Testis (tissue), 5 donors: ENCODE measurements around a stretch of chr12.

DNA sequence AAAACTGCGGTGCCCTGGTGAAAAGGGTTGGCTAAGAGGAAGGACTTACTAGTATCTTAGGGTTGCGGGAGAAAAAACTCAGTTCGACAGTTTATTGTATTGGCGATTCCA lies 731 bp upstream of the PAWR start:
- PRO-cap, 3 experiments = no peak in any of the 3 experiments
- RAMPAGE, long total RNA, 2 experiments = no peak in any of the 2 experiments
- RRBS = no CpG with 5 or more reads among the region's 4 CpGs

GRCh38 chr12:79934261-79934690 lies 621 bp downstream of the PPP1R12A start:
- PRO-cap, 3 experiments = peak in 3 of 3 experiments; most common plus-strand start chr12:79934616 (in 3); most common minus-strand start chr12:79934497 (in 2)
- RAMPAGE, long total RNA, 2 experiments = no peak in any of the 2 experiments
- RRBS = under 1% methylated on average over 3 of the region's 23 CpGs

DNA sequence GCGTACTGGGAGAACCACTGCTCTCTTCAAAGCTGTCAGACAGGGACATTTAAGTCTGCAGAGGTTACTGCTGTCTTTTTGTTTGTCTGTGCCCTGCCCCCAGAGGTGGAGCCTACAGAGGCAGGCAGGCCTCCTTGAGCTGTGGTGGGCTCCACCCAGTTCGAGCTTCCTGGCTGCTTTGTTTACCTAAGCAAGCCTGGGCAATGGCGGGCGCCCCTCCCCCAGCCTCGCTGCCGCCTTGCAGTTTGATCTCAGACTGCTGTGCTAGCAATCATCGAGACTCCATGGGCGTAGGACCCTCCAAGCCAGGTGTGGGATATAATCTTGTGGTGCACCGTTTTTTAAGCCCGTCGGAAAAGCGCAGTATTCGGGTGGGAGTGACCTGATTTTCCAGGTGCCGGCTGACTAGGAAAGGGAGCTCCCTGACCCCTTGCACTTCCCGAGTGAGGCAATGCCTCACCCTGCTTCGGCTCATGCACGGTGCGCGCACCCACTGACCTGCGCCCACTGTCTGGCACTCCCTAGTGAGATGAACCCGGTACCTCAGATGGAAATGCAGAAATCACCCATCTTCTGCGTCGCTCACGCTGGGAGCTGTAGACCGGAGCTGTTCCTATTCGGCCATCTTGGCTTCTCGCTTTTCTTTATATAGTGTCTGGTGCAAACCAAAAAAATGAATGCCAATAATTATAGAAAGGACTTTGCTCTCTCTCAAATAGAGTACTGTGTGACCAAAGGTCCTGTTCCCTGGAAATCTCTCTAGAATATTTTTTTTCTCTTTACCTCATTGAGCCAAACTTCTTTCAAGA lies 50.3 kb downstream of the OTOGL start:
- PRO-cap, 3 experiments = no peak in any of the 3 experiments
- RAMPAGE, long total RNA, 2 experiments = no peak in any of the 2 experiments
- RRBS = no CpG with 5 or more reads among the region's 27 CpGs

GRCh38 chr12:80219308-80219903 lies 120.1 kb downstream of the OTOGL start:
- PRO-cap, 3 experiments = peak in 1 of 3 experiments; most common minus-strand start chr12:80219481 (in 1)
- RAMPAGE, long total RNA, 2 experiments = no peak in any of the 2 experiments
- RRBS = no CpG with 5 or more reads among the region's 4 CpGs

DNA sequence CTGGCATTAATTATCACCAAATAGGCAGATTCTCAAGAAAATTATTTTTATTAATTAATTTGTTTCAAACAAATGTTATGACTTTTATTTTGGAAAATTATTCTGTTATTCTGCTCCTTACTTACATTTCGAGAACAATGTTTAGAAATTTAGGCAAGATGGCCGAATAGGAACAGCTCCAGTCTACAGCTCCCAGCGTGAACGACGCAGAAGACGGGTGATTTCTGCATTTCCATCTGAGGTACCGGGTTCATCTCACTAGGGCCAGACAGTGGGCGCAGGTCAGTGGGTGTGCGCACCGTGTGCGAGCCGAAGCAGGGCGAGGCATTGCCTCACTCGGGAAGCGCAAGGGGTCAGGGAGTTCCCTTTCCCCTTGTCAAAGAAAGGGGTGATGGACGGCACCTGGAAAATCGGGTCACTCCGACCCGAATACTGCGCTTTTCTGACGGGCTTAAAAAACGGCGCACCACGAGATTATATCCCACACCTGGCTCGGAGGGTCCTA lies 33.4 kb downstream of the PTPRQ start:
- PRO-cap, 3 experiments = no peak in any of the 3 experiments
- RAMPAGE, long total RNA, 2 experiments = no peak in any of the 2 experiments
- RRBS = no CpG with 5 or more reads among the region's 25 CpGs

DNA sequence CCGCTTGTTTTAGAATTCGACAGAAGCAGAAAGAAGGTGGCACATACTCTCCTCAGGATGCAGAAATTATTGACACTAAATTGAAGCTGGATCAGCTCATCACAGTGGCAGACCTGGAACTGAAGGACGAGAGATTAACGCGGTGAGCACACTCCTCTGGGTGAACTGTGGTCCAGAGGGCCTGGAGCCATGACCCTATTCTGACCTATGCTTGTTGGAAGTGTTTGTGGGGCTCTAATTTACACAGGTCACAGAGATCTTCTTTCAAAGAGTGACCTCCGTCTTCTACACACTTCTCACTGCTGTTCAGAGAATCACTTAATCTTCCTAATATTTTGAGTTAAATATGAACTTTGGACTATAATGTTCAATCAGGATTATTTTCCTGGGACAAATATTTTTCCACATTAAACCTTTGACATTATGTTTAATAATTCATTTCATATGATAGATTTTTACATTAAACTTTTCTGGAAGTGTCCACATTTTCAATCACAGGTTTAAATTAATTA lies 72.4 kb upstream of the MYF6 start:
- PRO-cap, 3 experiments = no peak in any of the 3 experiments
- RAMPAGE, long total RNA, 2 experiments = no peak in any of the 2 experiments
- RRBS = no CpG with 5 or more reads among the region's 6 CpGs

- PRO-cap, 3 experiments = no peak in any of the 3 experiments
- RAMPAGE, long total RNA, 2 experiments = no peak in any of the 2 experiments
- RRBS = no CpG with 5 or more reads among the region's 14 CpGs
Measured at GRCh38 chr12:80702722-80703458, 4.5 kb upstream of the MYF6 start.

DNA sequence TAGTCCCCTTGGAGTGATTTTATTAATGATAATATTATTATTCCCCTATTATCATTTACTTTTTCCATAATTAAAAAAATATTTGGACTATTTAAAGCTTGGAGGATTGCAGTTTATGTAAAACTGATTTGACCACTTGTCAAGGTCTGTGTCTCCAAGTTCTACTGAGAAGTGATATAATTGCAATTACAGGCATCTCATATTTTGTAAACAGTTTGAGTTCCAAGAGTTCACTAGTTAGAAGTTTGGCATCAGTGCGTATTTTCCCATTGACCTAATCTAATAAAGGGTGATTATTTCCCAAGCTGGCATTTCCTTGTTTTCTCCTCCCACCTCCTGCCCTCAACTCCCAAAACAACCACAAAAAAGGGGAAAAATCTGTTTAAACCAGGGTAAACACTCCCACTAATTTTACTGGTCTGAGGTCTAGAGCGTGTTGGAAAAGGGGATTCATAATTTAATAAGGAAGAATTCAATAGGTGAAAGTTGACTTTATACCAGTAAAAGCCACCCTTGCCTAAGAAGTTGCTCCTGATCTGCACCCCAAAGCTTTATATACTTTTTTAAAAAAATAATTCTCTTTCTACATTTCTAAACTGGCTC lies 3.0 kb upstream of the MYF6 start:
- PRO-cap, 3 experiments = no peak in any of the 3 experiments
- RAMPAGE, long total RNA, 2 experiments = no peak in any of the 2 experiments
- RRBS = no CpG with 5 or more reads among the region's 2 CpGs

DNA sequence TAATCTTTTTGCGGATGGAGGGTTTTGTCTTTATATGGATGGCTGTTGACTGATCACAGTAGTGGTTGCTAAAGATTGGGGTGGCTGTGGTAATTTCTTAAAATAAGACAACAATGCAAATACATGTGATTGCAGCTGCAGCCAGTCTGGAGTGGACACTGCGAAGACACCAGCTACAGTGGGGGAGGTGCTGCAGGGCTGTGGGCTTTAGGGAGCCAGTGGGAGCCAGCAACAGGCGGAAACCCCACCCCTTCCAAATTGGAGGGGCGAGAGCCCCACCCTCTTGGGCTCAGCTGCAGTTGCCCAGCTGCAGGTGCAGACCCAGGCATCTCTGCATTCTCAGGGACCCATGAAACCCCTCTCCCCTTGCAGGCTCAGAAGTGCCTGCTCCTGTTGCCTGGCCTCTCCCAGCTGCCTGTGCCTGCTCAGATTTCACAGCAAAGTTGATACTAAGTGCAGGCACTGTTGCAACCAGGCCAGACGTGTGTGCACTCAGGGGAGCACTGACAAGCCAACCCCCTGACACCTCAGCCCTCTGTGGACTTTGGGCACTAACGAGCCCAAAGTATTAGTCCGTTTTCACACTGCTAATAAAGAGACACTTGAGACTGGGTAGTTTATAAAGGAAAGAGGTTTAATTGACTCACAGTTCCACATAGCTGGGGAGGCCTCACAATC lies 104.9 kb downstream of the MYF5 start:
- PRO-cap, 3 experiments = no peak in any of the 3 experiments
- RAMPAGE, long total RNA, 2 experiments = no peak in any of the 2 experiments
- RRBS = no CpG with 5 or more reads among the region's 7 CpGs

- PRO-cap, 3 experiments = peak in 3 of 3 experiments; most common minus-strand start chr12:80878623 (in 3)
- RAMPAGE, long total RNA, 2 experiments = no peak in any of the 2 experiments
- RRBS = no CpG with 5 or more reads among the region's 7 CpGs
Measured at GRCh38 chr12:80878353-80878750, 59.4 kb downstream of the LIN7A start.

DNA sequence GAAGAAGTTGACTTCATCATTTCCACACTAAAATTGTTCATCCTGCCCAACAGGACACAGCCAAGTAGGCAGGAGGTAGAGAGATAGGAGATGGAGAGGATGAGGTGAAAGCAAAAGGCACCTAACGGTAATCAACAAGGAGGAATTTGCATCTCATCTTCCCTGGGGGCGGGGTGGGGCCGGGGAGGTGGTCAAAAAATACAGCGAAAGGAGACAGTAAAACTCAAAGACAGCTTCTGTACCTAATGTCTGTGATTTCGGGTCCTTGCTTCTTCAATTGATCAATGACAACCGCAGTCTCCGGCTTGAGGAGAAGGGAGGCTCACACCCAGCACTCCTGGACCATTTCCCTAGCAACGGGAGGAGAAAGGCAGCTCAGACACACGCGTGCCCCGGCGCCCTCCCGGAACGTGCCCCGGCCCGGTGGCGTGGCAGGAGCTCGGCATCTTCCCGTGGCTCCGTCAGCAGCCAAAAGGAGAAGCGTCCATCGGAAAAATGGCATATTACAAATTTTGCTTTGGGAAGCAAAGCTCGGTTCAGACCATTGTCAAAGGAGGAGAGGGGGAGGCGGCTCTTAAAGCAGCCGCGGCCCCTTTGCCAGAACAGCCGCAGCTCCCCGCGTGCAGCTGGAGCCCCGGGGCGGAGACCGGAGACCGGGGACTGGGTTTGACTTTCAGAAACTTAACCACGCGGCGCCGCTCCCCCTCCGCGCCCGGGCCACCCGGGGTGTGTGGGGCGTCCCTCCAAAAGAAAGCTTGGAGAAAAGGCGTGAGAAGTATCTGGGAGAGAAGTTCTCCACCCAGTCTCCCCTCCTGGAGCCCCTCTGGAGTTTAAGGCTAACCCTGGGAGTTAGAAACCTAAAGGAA lies 759 bp downstream of the PPFIA2 start:
- PRO-cap, 3 experiments = peak in 3 of 3 experiments; most common plus-strand start position 600 of the sequence (in 1); most common minus-strand start position 497 of the sequence (in 3)
- RAMPAGE, long total RNA, 2 experiments = start-site peak on the minus strand in 2 of 2 experiments, centred at positions 373 to 544 of the sequence, 20 to 25 reads per replicate
- RRBS = 2% methylated on average over 15 of the region's 43 CpGs

GRCh38 chr12:82634704-82635103 lies 52.0 kb upstream of the TMTC2 start:
- PRO-cap, 3 experiments = no peak in any of the 3 experiments
- RAMPAGE, long total RNA, 2 experiments = no peak in any of the 2 experiments
- RRBS = no CpG with 5 or more reads among the region's 4 CpGs

GRCh38 chr12:82687697-82687976 lies 931 bp downstream of the TMTC2 start:
- PRO-cap, 3 experiments = peak in 3 of 3 experiments; most common plus-strand start chr12:82687860 (in 1); most common minus-strand start chr12:82687808 (in 2)
- RAMPAGE, long total RNA, 2 experiments = no peak in any of the 2 experiments
- RRBS = under 1% methylated on average over 9 of the region's 16 CpGs

- PRO-cap, 3 experiments = no peak in any of the 3 experiments
- RAMPAGE, long total RNA, 2 experiments = no peak in any of the 2 experiments
- RRBS = no CpG with 5 or more reads among the region's 5 CpGs
Measured at GRCh38 chr12:82687977-82688156, 1.2 kb downstream of the TMTC2 start.

GRCh38 chr12:82688157-82688604 lies 1.5 kb downstream of the TMTC2 start:
- PRO-cap, 3 experiments = peak in 2 of 3 experiments; most common minus-strand start chr12:82688260 (in 2)
- RAMPAGE, long total RNA, 2 experiments = no peak in any of the 2 experiments
- RRBS = no CpG with 5 or more reads among the region's 10 CpGs

DNA sequence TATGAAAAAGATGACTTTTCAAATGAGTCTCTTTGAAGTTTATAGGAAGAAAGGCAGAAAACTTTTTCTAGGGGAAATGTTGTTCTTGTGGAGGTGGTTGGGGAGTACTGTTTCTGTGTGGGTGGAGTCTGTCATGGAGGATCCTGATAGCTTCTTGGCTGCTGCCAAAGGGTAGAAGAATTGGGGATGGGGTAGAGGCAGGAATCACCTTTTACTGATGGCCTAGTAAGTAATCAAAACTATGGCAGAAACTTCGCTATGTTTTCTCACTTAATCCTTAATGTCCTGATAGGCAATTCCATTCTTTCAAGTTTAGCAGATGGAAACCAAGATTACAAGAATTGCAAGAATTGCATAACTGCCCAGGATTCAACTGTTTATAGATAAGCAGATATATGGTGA lies 463.8 kb downstream of the TMTC2 start:
- PRO-cap, 3 experiments = no peak in any of the 3 experiments
- RAMPAGE, long total RNA, 2 experiments = no peak in any of the 2 experiments
- RRBS = no CpG with 5 or more reads among the region's 1 CpG

DNA sequence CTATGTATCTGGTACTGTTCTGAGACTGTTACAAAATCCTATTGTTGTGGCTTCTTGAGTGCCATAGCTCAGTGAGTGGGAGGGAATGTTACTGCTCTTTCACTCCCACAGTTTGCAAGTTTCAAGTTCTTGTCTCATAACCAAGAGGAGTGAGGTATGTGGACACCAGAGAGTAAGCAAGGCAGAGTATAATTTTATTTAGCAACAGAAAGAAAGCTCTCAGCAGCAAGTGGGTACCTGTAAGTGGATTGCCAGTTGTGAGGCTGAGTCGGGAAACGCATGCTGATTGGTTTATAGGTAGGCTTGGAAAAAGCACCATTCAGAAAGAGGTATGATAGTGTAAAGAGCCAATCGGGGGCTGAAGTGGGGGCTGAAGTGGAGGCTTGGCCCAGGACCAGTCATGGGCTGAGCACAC lies 850.8 kb downstream of the TMTC2 start:
- PRO-cap, 3 experiments = peak in 1 of 3 experiments; most common plus-strand start position 143 of the sequence (in 1)
- RAMPAGE, long total RNA, 2 experiments = start-site peak on the plus strand in 1 of 2 experiments, centred at position 142 of the sequence, 42 reads per replicate
- RRBS = no CpG with 5 or more reads among the region's 3 CpGs

DNA sequence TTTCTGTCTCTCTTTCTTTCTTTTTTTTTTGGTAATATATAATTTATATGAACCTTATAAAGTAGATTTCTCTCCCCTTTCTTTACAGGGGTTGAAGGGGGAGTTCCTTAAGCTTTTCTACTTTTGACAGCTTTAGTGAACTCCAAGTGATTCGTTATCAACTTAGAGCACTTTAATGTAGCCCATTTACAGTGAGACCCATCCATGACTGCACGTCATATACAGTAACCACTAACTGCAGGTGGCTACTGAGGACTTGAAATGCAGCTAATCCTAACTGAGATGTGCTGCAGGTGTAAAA lies 528 bp downstream of the LRRIQ1 start:
- PRO-cap, 3 experiments = no peak in any of the 3 experiments
- RAMPAGE, long total RNA, 2 experiments = no peak in any of the 2 experiments
- RRBS = no CpG with 5 or more reads among the region's 2 CpGs

GRCh38 chr12:85278366-85278697 lies 1.7 kb upstream of the ALX1 start:
- PRO-cap, 3 experiments = no peak in any of the 3 experiments
- RAMPAGE, long total RNA, 2 experiments = no peak in any of the 2 experiments
- RRBS = 16% methylated on average over 11 of the region's 19 CpGs

DNA sequence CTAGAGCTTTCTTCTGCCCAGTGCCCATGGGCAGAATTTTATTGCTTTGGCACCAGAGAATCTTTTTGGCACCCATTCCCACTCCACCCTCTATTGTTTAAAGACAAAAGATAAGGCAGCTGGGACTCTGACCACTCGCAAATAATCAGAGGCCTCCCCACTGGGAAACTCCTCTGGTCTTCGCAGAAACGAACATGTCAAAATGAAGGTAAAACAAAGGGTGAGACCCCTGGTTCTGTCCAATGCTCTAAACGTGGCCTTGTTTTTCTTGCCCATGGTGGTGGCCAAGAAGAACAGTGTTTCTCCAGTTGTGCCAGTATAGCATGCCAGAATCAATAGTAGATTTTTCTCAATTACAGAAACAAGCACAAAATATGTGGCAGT lies 50.7 kb downstream of the KITLG start:
- PRO-cap, 3 experiments = no peak in any of the 3 experiments
- RAMPAGE, long total RNA, 2 experiments = no peak in any of the 2 experiments
- RRBS = no CpG with 5 or more reads among the region's 4 CpGs